Mesenchymal stem cell of the bone marrow (primary cell): ENCODE measurements around a stretch of chr3.

DNA sequence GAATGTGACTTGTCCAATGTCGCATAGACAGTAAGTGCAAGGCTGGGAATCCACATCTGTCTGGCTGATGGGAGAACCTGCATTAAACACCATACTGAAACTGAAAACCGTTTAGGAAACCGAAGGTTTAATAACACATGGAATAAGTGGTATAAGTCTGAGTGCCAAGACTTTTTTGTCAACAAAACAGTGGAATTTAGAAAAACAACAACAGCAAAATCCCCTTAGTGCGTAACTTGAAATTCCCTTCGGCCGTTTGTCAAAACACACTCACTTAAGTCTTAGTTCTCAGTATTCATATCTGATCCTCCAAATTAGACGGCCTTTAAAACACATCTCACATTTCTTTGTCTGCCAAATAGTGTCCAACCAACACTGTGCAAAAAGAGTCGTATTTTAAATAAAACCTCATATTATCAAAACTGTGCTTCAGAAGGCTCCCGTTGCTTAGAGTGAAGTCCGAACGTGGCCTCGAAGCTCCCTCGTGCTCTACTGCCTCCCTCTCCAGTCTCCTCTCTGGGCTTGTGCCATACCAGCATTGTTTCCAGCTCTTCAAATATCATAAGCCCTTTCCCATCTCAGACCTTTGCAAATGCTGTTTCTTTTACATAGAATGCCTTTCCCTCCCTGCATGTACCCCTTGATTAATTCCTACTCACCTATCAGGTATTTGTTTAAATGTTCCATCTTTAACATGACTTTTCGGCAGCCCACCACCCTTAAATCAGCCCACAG is 64.6 kb downstream of the LRCH3 start:
- CAGE, long polyA plus RNA: no peak

DNA sequence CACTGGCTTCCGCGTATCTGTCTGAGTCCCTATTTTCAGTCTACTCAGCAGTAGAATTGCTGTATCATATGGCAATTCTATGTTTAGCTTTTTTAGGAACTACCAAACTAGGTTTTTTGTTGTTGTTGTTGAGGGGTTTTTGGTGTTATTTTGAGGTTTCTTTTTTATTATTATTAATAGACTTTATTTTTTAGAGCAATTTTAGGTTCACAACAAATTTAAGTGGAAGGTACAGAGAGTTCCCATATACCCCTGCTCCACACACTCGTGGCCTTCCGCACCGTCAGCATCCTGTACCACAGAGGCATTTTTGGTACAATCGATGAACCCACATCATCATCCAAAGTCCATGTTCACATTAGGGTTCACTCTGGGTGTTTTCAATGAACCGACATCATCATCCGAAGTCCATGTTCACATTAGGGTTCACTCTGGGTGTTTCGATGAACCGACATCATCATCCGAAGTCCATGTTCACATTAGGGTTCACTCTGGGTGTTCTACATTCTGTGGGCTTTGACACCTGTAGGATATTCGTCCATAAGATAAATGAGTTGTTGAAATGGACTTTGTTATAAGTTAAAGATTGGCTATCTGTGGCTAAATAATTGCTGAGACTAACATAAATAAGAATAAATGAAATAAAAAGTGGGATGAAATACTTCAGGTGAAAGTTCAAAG is 67.9 kb downstream of the LMLN start:
- CAGE, long polyA plus RNA: no peak

DNA sequence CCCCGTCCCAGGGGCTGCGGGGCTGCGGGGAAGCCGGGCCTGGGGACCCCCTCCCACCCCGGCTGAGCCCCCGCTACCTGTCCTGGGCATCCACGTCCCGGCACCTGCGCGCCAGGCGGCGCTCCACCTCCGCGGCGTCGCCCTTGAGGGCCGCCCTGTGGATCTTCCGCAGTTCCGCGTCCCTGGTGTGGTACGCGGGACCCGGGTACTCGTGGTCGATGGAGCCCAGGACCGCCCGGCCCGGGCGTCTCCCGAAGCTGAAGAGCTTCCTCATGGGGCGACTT is 120.2 kb downstream of the LMLN start:
- CAGE, long polyA plus RNA: no peak